Measurements from ENCODE around the genes NDUFS4 and MCIDAS.

GRCh38 chr5:52922299-52922985, 66.7 kb upstream of the ITGA2 start:
- RRBS: no CpG with 5 or more reads among the region's 4 CpGs

DNA sequence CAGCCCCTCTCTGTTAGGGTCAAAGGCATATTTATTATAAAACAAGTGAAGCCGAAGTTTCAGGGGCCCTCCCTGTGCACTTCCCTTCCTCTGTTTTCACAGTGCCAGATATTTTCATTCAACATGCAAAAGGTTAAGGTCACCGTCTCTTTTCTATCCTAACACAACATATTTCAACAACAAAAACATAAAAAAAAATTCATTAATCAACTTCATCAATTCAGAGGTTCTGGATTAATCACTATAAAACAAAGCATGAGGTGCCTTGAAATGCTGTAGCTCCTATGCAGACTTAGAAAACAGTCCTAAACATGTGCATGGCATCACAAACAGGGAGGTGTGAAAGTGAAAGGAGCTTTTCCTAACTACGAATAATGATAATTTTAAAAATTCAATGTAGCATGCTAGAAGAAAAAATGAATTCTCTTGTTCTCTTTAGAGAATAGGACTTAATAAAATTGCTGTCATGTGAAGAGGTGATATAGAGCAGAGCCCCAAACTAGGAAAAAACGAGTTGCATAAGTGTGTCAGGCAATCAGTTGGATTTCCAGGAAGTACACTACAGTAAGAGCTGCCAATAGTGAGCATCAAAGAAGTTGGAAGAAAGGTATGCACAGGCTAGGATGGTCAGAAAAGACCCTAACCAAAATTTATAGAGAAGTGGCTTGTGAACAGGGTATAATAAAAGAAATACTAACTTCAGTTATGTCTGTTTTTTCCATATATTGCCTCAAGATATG, 17.7 kb downstream of the ITGA2 start:
- RRBS: no CpG with 5 or more reads among the region's 4 CpGs

DNA sequence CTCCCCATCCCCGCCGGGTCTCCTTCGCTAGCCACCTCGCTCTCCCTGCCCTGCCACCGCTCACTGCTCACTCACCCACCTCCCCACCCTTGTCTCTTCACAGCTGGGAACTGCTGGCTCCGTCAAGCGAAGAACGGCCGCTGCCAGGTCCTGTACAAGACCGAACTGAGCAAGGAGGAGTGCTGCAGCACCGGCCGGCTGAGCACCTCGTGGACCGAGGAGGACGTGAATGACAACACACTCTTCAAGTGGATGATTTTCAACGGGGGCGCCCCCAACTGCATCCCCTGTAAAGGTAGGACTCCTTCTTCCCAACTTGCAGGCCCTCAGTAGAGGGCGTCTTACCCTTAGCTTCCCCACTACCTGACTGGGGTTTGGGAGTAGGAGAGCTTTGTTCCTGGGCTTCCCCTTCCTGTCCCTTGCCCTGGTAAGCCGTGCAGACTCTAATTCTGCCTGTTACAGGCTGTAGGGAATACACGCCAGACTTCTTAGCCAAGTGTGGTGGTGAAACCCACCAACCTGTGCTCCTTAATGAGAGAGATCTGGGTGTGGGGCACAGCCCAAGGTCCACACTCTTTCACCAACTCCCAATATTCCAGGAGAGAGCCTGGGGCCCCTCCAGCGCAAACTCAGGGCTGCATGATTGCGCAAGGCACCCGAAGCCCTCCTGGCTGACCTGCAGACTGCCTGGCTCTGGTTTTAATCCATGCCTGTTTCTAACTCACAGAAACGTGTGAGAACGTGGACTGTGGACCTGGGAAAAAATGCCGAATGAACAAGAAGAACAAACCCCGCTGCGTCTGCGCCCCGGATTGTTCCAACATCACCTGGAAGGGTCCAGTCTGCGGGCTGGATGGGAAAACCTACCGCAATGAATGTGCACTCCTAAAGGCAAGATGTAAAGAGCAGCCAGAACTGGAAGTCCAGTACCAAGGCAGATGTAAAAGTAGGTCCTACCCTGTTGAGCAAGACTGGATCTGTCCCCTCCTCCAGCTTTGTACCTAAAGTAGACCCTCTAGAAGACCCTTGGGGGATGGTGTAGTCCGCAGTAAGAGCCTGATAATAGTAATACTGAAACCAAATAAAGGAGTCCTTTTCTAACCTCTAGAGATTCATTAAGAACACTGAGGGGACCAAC, 2.7 kb downstream of the FST start:
- RRBS: no CpG with 5 or more reads among the region's 33 CpGs

DNA sequence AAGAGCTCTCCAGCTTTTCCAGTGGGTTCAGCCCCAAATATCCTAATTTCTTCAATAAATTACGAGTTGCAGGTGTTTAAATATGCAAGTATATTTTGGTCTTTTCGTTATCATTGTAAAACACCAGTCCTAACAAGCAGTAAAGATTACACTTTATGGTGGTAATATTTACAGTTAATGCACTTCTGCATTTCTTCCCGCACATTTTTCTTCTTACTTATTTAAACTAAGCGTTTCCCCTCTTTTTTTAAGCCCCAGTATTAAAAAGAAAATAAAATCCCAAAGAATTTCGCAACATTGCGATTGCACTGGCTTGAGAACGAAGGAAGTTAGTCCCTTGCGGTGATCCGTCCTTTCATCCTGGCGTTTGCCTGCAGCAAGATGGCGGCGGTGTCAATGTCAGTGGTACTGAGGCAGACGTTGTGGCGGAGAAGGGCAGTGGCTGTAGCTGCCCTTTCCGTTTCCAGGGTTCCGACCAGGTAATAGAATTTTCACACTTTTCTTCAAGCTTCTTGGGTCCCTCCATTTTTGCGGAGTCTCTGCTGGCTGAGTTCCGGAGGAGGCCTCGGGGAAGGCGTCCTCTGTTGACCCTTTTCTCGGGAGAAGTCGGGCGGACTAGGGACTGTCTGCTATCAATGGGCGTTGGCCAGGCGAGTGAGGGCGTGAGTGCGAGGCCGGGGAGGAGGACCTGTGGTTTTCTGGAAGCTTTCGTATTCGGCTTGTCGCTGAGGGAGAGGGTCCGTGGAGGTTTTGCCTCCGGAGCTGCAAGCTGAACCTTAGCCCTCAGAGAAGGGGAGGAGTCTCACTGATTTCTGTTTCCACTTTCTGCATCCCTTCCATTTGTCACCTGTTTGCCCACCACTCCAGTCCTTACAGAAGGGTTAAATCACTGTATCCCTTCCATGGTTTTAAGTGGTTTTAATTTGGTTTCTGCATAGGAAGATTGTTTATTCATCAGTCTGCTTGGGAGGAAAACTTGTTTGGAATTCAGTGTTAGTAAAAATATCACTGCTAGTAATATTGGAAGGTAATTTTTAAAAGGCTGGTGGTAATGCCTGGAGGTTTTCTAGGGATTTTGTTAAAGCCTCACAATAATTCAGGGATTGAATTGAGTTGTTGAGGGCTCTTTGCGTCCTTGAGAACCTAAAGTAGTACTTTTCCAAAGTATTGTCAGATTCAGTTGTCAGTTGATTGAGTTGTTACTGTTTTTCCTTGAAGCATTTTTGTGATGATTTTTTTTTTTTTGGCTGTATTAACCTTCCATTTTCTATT, at the start of gene NDUFS4:
NDUFS4 (plus strand) TSS at position 358 of the 1,272 bp plus-strand sequence.
- RRBS: 3% methylated on average over 5 of the region's 34 CpGs

- RRBS: no CpG with 5 or more reads among the region's 5 CpGs
These were observed 366.3 kb downstream of the NDUFS4 start for GRCh38 chr5:53926600-53927213.

- RRBS: no CpG with 5 or more reads among the region's 4 CpGs
These were observed 260.3 kb downstream of the ARL15 start for GRCh38 chr5:54049888-54050645.

GRCh38 chr5:54298823-54299303, 11.5 kb downstream of the ARL15 start:
- RRBS: no CpG with 5 or more reads among the region's 5 CpGs

DNA sequence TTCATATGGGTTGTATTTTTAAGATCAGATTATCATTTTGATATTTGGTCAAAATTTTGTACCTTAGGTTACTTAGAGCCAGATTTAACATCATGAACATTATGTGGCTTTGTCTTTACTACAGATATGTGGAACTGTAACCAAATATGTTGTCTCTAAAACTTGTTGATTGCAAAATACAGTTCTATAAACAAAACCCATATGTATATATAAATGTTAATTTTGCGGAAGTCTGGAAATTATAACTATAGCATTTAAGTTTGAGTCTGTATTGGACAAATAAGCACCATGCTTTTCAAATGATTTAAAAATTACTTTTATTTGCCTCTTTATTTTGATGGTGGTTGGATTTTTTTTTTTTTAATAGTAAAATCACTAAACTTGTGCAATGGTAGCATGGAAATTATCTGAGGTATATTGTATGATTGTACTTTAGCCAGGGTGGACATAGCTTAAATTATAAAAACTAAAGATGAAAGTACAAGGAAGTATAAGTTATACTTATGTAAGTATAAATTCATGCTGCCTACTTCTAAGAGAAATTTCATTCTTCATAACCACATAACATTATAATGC, 27.6 kb downstream of the SNX18 start:
- RRBS: no CpG with 5 or more reads among the region's 1 CpG

DNA sequence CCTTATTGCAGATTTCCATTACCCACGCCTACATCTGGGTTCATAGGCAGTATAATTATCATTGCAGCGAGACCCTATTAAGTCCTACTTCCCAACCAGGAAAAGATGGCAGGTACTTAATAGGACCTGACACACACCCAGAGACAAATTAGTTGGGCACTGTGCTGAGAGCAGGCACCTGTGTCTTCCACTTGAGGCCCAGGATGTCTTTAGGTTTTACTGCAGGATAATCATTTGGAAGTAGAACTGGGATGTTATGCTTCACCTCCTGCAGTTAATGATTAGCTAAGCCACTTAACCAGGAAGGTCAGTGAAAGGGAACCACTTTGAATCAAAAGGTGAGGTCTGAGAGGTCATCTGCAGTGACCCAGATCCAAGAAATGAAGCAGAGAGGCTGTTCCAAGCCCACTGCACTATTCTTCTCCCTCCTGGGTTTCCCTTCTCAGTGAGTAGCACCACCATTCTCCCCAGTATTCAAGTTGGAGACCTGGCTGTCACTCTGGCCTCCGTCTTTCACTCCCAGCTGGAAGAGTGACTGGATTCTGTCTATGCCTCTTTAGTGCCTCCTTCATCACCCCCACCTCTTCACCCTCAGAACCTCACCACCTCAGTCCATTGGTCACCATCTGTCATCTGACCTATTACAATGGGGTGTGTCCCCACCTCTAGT, 110.5 kb downstream of the SNX18 start:
- RRBS: no CpG with 5 or more reads among the region's 3 CpGs

DNA sequence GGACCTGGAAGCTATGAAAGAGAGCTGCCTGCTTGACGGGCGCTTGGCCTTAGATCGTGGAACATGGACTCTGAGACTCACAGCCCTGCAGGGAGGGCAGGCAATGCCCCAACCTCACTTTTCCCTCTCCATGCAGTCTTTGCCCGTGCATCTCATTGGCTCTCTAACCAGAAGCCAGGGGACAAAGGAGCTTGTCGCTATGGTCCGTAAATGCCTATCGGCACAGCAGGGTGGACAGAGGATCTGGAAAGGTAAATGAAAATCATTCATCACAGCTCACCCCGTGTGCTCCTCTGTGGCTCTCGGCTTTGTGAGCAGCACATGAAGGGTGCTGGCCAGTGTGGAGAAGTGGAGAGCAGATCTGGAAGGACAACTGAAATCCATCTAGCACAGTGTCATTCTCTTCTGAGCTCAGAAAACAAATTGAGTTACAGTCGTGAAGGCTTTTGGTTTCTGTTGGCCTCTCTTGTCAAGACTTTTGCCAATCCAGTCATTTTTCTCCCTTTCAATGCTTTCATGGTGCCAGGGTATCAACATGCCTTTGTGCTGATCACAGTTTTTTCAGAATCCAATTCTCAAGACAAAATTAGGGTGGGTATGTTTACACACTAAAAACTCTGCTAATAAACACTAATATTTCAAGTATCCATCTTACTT, 186.2 kb downstream of the SNX18 start:
- RRBS: no CpG with 5 or more reads among the region's 10 CpGs

DNA sequence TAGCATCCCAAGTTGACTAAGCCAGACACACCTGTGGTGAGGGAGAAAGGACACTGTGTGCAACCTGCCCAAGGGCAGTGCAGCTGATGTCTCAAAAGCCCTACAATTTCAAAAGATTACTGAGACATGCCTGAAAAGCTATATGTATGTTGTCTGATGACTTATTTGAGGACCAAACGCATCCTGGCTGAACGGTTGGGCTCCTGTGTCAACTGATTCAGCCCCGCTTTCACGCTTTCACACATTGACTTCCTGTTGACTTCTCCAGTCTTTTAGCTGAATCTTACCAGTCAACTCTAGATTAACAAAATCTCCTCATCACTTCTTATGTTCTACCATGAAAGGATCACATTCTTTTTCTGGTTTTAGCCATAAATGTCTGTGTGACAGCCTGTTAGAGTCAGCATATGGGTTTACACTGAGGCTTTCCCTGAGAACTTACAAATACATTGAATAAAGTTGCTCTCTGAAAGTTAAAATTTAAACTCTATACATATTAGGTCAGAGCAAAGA, 13.4 kb downstream of the GZMK start:
- RRBS: no CpG with 5 or more reads among the region's 4 CpGs

GRCh38 chr5:55220235-55221300, 6.5 kb downstream of the MCIDAS start:
- RRBS: 7% methylated on average over 10 of the region's 68 CpGs

GRCh38 chr5:55226255-55227514, at the start of gene MCIDAS:
TSS of gene MCIDAS (minus strand) at chr5:55227315.
- RRBS: 3% methylated on average over 58 of the region's 121 CpGs

DNA sequence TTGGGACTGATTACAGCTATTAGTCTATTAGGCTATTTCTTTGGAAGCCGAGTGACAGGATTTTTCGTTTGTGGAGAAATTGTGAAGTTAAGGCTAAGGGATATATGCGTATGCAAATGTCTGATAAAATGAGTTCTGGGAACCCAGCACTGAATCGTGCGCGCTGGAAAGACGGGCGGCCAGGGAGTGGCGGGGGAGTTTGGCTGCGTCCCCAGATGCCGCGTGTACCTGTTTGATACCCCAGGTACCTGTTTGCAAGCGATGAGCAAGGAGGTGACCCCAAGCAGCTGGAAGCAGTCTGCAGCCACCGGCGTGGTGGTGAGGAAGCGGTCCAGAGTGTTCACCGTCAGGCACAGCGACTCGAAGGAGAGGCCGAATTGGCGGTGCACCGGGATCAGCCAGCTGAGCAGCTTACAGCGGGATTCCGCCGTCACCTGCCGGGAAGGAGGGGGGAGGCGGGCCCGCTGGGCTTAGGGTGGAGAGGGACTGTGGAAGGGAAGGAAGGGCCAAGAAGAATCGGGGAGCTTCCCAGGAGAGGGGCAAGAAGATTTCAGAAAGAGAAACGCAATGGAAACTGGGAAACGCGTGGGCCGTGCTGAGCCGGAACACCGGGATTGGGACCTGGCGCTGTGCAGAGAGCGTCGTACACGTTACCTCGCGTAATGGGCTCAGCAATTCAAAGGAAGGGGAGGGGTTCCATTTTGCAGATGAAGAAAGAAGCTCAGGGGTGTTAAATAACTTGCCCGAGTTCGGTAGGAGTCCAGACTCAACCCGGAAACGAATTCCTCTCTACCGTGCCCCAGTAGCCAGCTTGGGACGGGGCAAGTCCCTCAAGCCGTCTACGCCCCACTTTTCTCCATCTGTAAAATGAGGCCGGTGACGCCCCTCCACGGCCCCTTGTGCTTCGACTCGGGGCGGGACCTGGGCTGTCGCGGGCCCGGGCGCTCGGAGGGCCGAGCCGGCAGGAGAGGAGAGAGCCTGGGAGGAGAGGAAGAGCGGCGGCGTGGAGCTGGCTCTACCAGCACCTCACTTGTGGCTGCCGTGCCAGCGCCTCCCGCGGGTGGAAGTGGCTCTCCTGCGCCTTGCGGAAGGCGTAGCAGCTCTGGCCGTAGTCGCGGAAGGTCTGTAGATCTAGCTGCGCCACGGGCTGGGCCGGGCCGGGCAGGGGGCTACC, 908 bp downstream of the CCNO start:
- RRBS: 3% methylated on average over 26 of the region's 79 CpGs

DNA sequence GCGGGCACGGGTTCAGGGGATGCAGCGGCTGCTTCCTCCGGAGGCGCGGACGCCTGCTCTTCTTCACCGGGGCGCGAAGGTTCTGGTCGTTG, 189 bp downstream of the CCNO start:
- RRBS: 5% methylated on average over 8 of the region's 11 CpGs

- RRBS: no CpG with 5 or more reads among the region's 5 CpGs
These were observed 105.5 kb downstream of the PLPP1 start for GRCh38 chr5:55429076-55429754.

DNA sequence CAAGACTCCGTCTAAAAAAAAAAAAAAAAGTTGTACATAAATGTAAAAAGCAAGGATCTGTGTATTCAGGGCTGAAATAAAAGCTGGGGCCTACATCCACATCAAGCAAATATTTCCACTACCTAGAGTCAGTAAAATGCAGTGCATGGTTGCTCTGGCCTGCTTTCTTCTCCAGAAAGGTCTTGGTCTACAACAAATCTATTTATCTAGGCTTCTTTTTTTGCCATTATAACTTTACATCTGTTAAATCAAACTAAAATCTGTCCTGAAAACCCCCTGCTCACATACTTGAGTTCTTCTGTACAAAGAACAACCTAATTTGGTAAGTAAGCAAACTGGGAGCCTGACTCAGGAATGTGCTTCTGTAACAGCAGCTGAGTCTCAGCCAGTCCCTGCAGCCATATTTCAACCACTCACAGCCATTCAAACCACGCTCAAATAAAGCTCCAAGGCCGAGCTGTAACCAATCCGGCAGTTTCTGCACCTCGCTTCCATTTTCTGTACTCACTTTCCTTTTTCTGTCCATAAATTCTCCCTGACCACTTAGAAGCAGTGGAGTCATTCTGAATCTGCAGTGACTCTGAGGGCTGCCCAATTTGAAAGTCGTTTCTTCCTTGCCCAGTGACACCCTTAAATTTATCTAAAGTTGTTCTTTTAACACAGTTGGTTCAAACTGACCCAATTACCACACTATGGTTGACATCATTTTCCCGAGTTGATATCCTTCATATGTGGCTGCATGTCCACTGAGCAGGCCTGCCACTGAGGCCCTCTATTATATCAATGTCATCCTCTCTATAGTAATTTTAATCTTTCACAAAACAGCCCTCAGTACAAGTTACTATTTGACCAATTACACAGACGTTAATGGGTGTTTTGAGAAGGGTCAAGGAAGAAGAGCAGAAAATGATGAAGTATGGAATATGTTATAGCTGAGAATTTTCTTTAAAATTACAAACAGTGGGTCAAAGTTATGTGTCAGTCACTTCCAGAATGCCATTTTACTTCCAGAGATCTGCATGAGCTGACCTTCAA, 95.6 kb downstream of the PLPP1 start:
- RRBS: no CpG with 5 or more reads among the region's 8 CpGs

GRCh38 chr5:55535123-55535299, 247 bp upstream of the PLPP1 start:
- RRBS: no CpG with 5 or more reads among the region's 21 CpGs

GRCh38 chr5:55599273-55600145, 64.7 kb upstream of the PLPP1 start:
- RRBS: no CpG with 5 or more reads among the region's 5 CpGs

All from AG09309 (cell line).